Mucosa of descending colon (tissue), 1 donor: ENCODE measurements around the gene UBTD2.

DNA sequence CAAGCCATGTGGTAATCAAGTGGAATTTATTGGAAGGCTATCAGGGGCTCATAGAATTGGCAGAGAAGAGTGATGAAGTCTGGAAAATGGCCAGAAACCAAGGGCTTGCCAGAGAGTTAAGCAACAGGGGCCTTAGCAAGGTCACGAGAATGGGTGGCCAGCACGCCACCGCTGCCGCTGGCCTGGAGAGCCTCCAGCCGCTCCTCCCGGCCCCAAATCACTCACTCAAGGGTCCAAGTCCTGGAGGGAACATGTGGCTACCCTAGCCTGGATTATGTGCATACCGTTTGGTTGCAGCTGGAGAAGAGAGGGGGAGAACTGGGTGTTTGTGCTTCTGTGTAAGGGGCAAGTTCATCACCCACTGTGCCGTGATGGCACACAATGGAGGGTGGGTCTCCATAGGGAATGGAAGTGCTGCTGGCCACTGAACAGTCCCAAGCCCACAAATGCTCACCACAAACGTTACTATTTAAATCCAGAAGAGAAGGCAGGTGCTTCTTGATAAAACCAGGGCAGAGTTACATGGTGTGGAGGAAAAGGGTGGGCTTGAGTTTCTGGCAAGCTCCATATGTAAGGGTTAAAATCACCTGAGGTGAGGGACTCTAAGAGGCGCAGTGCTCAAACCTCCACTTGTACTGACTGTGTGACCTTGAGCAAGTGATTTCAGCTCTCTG lies 47.9 kb upstream of the SMIM23 start:
- PRO-cap: no peak

- PRO-cap: no peak
Observed at GRCh38 chr5:172047052-172047559, 40.7 kb upstream of the FBXW11 start.

GRCh38 chr5:172282845-172283952 lies at the start of gene UBTD2:
Gene UBTD2, minus strand, starts transcription at chr5:172283764.
- PRO-cap: bidirectional peak, plus-strand start at chr5:172283159, minus-strand start at chr5:172283044; bidirectional peak, plus-strand start at chr5:172283278, minus-strand start at chr5:172283280; bidirectional peak, plus-strand start at chr5:172283857, minus-strand start at chr5:172283758

- PRO-cap: no peak
Observed at GRCh38 chr5:172425789-172426586, 28.3 kb downstream of the SH3PXD2B start.

DNA sequence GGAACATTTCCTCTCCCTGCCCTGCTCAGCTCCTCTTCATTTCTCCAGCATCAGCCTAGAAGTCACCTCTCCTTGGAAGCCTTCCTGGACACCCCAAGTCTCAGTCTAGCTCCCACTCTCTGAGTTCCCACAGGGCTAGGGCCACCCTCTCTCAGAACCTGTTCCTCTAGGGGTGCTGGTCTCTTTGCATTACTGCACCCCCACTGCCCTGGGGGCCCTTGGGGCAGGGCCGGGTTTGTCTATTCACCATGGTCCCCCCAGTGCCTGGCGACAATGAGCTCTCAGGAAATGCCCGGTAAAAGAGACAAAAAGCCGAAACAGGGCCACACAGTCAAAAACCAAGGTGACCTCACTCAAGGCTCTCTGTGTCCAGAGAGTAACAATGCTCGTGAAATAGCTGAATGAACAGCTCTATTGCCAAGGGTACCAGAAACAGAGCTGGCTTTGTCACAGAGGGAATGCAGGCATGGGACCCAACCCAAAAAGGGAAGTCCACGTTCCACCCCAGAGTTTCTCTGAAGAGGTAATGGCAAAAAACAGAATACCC lies 16.1 kb downstream of the SH3PXD2B start:
- PRO-cap: no peak

DNA sequence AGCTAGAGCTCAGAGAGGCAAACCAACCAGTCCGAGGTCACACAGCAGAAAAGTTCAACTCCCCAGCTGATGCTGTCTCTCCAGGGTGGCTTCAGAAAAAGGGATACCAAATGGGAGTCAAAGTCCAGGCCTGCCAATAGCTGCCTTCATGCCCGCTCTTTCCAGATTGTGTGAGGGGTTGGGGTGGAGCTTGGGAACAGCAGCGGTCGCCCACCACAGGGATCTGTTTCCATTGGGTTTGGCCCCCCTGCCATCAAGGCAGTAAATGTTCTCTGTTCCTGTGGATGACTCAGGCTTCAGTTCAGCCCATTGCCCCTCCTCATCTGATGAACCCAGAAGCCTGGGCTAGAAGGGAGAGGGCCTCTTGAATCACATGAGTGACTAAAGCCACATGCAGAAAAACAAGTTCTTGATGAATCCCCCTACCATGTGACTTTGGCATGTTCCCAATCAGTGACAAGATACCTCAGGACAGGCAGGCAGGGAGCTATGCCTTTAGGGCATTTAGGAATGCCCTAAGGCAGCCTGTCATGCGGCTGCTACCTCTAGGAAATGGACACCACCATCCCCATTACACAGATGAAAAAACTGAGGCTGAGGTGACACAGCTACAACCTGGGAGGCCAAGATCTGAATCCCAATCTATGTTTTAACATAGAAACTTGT lies 2.6 kb downstream of the SH3PXD2B start:
- PRO-cap: no peak

GRCh38 chr5:172486278-172486926 lies 32.1 kb upstream of the SH3PXD2B start:
- PRO-cap: no peak

DNA sequence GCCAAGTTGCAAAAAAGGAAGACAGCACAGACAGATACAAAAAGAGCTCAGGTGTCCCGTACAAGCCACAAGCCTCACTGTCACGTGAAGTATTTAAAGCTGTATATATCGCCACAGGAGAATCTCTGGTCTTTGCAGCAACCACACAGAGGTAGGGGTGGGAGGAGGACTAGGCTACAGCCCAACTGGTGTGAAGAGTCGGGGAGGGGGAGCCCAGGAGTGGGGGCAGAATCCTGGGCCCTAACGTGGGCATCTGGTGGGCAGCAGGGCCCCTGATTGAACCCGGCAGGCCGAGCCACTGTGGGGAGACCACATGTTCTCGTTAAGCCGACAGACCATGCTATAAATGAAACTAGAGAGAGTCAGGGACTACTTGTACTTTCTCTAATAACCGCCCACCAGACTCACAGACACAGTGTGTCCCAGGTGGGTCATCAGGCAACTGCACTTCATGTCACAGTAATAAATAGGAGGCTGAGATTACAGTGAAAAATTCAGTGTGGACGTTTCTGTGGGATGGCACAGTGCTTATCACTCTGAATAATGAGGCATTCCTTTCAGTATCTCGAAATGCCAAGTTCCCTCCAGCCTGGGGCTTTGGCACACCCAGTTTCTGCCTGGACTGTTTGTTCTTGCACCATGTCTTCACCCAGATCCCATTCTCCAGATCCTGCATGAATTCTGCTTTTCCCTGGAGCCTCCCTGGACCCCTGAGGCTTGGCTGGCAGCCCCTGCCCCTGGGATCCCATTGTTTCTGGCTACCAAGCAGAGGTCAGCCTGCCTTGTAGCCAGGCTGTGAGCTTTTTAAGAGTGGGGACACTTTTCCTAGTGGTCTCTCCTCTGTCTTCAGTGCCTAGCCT lies 79.4 kb upstream of the SH3PXD2B start:
- PRO-cap: no peak

GRCh38 chr5:172558841-172559514 lies 82.1 kb upstream of the NEURL1B start:
- PRO-cap: no peak

DNA sequence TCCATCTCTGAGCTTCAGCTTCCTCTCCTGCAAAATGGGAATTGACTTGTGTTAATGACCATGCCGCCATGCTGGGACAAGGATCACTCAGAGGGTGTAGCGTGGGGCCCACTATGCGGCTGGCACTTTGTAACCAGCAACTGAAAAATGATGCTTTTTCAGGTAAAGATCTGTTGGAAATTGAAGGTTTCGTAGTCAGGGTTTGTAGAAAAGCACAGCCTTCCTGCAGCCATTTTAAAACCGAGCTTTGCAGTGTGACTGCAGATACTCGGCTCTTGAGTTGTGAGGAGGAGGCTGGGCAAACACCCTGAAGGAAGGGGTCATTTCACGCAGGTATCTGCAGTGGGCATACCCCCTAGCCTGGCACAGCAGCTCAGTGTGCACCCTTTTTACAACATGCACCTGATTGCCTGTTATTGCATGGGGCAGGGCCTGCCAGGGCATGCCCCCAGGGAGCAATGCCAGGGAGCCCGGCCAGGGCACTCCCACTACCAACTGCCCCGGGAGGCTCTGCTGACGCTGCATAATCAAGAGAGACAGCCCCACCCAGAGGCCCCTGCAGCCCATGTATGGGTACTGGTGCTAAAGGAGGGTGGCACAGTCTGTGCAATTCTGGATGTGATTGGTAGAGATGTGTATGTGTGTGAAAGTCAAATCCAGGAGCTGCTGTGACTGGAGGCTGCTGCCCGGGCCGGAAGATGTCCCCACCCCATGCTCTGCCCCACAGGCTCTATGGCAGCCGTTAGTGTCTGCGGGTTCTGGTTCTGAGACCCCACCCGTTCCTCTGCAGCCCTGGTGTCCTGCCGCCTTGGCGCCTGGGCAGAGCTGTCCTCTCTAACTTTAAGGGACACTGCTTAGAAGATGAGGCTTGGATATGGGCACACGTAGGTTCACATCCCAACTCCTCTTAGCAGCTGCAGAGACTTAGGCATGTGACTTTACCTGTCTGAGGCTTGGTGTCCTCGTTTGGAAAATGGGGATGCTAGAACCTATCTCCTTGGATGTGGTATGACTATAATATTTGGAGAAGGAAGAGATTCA lies 4.0 kb upstream of the NEURL1B start:
- PRO-cap: bidirectional peak, plus-strand start at position 745 of the sequence, minus-strand start at position 499 of the sequence

DNA sequence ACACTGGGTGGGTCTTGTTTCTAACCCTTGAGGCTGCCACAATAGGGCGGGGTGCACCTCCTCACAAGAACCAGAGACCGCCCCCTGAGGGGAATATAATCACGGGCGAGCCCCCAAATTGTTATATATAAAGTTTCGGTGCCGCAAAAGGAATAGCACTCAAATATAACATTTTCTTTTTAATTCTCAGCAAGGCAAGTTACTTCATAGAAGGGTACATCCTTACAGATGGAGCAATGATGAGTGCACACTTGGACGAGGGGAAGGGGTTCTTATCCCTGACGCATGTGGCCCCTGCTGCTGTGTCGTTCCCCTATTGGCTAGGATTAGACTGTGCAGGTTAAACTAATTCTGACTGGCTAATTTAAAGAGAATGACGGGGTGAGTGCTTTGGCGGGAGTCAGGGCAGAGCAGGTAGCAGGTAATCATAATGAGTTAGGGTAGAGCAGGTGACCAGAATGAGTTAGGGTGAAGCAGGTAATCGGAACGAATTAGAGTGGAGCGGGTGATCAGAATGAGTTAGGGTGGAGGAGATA lies 14.8 kb downstream of the NEURL1B start:
- PRO-cap: no peak

DNA sequence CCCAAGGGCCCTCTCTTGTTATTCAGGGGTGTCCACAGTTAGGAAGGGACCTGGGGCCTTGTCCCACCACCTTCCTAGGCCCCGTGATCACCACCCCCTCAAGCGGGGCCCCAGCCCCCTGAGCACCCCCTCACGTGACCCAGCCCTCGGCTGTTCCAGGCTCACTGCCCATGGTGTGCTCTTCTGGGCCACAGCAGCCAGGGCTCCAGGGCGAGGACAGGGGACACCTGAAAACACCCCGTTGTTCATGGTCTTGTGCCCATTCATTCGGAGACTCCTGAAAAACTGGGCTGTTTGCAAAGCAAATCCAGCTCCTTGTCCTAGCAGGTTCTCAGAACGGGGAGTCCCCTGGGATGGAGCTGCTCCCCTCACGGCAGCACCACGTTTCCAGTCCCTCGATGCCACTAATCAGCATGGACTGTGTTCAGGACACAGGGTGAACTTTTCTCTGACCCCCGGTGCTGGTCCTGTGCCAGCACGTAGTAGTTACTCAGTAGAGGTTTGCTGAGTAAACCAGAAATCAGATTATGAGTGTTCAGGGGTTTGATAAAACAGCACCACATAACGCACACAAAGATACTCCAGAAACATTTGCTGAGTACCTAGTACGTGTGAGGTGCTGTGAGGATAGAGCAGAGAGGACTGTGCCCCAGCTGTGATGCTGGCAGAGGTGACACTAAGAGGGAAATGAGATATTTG lies 49.0 kb downstream of the NEURL1B start:
- PRO-cap: no peak

- PRO-cap: no peak
Observed at GRCh38 chr5:172724012-172724593, 46.9 kb downstream of the DUSP1 start.

DNA sequence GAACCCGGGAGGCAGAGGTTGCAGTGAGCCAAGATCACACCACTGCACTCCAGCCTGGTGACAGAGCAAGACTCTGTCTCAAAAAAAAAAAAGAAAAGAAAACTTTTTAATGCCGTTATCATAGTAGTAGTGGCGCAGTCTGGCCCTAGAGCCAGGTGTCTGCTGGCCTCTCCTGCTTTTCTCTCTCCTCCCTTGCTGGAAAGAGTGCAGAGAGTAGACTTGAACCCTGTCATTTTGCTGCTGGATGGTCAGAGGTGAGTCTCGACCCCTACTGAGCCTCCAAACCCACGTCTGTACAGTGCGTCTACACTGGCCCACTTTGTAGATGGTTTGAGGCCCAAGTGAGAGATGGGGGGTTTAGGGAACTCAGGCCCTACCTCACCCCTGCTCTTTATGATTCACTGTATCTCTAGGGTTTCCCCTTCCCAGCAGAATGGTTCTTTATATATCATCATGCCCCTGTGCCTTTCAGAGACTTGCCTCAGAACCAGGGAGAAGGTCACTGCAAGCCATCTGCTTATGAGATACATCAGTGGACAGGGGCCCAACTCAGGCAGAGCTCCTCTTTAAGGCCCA lies 2.3 kb upstream of the DUSP1 start:
- PRO-cap: no peak

DNA sequence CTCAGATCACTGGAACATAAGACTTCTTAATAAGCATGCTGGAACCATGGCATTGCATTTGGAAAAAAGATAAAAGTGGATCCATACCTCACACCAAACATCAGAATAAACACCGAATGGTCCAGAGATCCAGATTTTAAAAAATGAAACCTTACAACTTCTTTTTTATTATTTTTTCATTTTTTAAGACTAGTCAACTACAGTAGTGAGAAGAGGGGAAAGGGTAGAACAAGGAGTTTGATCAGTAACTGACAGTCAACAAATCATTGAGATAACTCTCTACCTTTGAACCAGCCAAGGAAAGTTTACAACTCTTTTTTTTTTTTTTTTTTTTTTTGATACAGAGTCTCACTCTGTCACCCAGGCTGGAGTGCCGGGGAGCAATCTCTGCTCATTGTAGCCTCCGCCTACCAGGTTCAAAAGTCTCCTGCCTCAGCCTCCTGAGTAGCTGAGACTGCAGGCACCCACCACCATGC lies 8.8 kb upstream of the DUSP1 start:
- PRO-cap: bidirectional peak, plus-strand start at position 383 of the sequence, minus-strand start at position 260 of the sequence

DNA sequence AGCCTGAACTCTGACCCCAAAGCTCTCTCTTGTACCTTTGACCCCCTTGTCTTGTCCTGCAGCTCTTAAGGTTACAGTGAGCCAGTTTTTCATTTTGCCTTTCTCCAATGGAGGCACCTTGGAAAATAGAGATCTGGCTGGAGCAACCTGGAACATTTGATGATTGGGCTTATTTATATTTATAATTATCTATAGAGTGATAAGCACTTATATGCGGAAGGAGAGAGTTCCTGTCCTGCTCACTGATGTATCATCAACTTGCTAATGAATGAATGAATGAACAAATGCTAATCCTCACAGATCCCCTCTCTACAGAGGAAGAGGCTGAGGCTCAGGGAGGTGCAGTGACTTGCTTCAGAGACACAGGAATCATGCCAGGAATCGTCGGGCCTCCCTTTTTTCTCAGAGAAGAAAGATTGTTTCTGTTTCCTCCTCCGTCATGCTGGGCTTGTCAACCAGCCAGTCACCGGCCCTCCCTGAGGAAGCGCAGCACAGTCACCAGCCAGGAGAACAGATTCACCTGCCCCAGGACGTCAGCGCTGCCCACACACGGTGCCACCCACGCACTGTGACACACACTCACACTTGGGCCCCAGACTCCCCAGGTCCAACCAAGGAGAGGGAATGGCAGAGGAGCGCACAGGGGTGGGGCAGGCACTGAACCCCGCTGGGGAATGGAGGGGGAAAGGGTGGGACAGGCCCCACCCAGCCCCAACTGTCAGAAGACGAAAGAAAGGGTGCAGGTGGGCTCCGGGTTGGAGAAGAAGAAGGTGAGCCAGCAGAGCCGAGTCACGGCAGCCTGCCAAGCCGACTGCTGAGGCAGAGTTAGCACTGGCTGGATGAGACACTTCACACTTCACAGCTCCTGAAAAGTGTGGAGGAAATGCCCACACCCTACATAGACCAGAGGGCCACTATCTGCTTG lies 14.0 kb upstream of the ERGIC1 start:
- PRO-cap: bidirectional peak, plus-strand start at position 578 of the sequence, minus-strand start at position 373 of the sequence

DNA sequence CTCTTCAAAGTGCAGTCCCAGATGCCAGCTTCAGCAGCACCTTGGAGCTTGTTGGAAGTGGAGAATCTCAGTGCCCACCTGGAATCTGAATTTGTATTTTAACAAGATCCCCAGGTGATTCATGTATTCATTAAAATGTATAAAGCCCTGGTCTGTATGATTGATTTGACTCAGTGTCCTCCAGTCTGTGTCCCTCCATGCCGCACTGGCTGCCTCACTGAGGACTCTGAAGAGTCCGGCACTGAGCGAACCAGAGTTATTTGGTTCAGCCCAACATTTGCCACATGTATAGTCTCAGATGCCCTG lies 6.6 kb downstream of the ERGIC1 start:
- PRO-cap: no peak

GRCh38 chr5:172844423-172844686 lies 10.3 kb downstream of the ERGIC1 start:
- PRO-cap: no peak

- PRO-cap: unidirectional peak, plus-strand start at chr5:172848550
Observed at GRCh38 chr5:172847823-172848828, 14.1 kb downstream of the ERGIC1 start.

GRCh38 chr5:172854251-172854885 lies 20.3 kb downstream of the ERGIC1 start:
- PRO-cap: unidirectional peak, minus-strand start at chr5:172854594